Epithelial cell of alveolus of lung (primary cell): ENCODE data around the gene RNF187.

- RAMPAGE, long total RNA: no peak
- RRBS: no CpG with 5 or more reads among the region's 5 CpGs
These were observed 1.7 kb downstream of the H3-4 start for GRCh38 chr1:228423393-228423988.

GRCh38 chr1:228486968-228487471 is at the start of gene RNF187:
TSS of gene RNF187 (plus strand) at chr1:228487382.
- RAMPAGE, long total RNA: no peak
- RRBS: 2% methylated on average over 23 of the region's 50 CpGs

DNA sequence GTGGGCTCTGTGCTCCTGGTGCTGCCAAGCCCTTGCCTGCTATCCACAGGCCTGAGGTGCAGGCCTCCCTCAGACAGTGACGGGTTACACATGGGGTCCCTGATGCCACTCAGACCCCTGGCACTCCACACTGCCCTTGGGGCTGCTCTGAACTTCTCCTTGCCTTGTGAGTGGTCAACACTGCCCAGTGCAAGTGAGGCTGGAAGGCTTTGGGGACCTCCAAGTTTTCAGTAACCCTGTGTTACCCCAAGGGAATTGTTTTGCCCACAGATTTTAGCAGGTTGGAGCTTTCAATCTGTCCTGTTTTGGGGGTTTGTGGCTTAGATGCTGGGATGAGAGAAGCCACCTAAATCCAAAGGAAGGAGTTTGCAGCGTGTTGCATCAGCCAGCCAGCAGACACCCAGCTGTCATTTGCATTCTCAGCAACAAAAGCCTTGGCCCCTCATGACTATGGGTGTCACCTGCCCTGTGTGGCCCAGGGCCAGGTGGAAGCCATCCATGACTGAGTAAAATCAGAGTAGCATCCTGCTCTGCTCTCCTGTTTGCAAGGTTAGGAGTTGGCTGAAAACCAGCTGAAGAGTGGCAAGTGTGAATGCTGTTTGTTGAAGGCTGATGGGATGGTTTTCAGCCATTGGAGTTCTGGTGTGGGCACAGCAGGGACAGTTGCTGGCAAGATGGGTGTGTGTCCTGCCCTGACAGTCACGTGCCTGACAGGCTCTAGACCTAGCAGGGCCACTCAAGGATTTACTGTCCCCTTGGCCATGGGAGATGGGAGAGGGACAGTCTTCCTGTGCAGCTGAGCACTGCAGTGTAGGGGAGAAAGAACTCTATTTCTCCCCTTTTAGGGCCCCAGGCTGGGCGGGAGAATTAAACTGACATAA is 3.3 kb downstream of the RNF187 start:
- RAMPAGE, long total RNA: no peak
- RRBS: no CpG with 5 or more reads among the region's 4 CpGs

GRCh38 chr1:228722200-228722805 is 13.0 kb upstream of the RHOU start:
- RAMPAGE, long total RNA: no peak
- RRBS: no CpG with 5 or more reads among the region's 10 CpGs

DNA sequence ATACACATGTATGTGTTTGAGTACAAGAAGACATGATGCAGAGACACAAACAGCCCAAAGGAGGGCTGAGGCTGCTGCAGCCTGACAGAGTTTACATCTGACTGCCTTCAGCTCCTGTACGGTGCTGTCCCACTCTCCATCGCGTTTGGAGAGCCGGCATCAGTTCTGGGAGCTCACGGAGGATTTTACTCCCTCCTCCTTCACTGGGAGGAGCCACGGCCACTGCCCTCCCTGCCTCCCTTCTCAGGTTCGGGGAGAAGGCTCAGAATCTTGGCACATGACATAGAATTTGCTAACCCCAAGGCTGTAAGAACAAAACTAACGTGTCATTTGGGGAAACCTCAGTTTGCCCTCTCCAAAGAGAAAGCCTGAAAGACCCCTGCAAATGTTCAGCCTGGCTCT is 98.5 kb downstream of the RHOU start:
- RAMPAGE, long total RNA: no peak
- RRBS: no CpG with 5 or more reads among the region's 8 CpGs

GRCh38 chr1:228861292-228861774 is 126.1 kb downstream of the RHOU start:
- RAMPAGE, long total RNA: no peak
- RRBS: 80% methylated on average over 2 of the region's 6 CpGs

DNA sequence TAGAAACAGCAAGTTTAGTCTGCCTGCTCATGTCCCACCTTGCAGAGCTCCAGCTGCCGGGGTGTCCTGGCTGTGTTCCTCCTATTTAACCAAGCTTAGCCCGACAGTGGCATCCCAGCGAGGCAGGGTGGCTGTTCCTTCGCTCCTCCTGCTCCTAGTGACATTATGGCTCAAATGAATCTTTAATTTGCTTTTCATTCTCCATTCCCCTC is 138.0 kb downstream of the RHOU start:
- RAMPAGE, long total RNA: no peak
- RRBS: no CpG with 5 or more reads among the region's 4 CpGs

- RAMPAGE, long total RNA: no peak
- RRBS: no CpG with 5 or more reads among the region's 13 CpGs
These were observed 176.1 kb downstream of the RHOU start for GRCh38 chr1:228911190-228911899.

- RAMPAGE, long total RNA: no peak
- RRBS: no CpG with 5 or more reads among the region's 3 CpGs
These were observed 198.5 kb downstream of the RHOU start for GRCh38 chr1:228933753-228934280.

DNA sequence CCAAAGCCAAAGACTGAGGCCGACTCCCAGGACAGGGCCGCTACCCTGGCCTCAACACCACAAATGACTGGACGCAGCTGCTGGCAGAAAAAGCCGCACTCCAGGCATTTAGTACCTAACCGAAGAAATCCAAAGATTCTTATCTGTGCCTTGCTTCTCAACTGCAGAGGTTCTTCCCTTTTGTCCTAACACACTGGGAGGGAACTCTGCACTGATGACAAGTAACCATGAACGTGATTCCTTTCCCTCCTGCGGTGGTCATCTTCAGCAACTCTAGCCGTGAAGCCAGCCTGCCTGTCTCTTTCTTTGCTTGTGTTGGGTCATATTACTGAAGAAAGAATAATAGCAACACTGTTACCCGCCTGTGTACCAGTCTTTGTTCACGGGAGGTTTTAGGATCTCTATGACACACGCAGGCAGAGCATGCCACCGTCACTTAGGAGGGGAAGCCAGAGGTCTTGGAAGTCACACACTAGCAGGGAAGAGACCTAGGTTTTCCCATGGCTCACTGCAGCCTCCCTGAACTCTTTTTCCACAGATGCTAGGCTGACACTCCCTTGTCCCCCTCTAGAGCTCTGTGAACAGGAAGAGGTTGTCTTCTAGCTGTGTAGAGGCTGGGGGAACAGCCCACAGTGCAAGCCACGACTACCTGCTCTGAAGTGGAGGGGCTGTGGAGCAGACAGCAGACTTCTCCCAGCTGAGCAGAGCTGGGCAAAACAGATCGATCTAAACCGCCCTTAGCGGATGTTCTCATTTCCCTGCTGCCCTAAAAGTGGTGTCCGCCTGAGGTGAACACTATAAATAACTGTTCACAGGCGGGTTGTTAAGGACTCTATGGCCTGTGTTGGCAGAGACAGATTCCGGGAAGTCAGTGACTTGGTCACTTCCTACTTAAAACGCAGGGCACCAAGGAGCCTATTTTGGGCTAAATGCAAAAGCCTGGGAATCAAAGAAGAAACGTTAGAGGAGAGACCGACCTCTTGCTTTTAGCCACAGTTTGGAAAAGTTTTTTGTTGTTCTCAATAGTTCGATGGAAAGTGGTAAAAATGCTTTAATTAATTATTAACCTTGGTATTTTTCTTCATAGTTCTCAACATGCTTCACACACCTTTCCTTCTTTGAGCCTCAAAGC is 203.1 kb downstream of the RHOU start:
- RAMPAGE, long total RNA: no peak
- RRBS: no CpG with 5 or more reads among the region's 23 CpGs

DNA sequence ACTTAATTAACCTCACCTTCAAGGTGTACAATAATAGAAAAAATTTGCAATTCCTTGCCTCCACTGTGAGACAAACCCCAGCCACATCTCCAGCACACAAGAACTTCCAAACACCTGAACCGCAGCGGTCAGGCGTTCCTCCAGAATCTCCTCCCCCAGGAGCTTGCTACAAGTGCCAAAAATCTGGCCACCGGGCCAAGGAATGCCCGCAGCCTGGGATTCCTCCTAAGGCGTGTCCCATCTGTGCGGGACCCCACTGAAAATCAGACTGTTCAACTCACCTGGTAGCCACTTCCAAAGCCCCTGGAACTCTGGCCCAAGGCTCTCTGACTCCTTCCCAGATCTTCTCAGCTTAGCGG is 213.0 kb downstream of the RHOU start:
- RAMPAGE, long total RNA: no peak
- RRBS: no CpG with 5 or more reads among the region's 8 CpGs

- RAMPAGE, long total RNA: no peak
- RRBS: no CpG with 5 or more reads among the region's 5 CpGs
These were observed 162.0 kb upstream of the RAB4A start for GRCh38 chr1:229108925-229109264.

GRCh38 chr1:229109321-229109804 is 161.5 kb upstream of the RAB4A start:
- RAMPAGE, long total RNA: no peak
- RRBS: no CpG with 5 or more reads among the region's 7 CpGs

- RAMPAGE, long total RNA: no peak
- RRBS: no CpG with 5 or more reads among the region's 6 CpGs
These were observed 41.9 kb upstream of the RAB4A start for GRCh38 chr1:229229016-229229420.

DNA sequence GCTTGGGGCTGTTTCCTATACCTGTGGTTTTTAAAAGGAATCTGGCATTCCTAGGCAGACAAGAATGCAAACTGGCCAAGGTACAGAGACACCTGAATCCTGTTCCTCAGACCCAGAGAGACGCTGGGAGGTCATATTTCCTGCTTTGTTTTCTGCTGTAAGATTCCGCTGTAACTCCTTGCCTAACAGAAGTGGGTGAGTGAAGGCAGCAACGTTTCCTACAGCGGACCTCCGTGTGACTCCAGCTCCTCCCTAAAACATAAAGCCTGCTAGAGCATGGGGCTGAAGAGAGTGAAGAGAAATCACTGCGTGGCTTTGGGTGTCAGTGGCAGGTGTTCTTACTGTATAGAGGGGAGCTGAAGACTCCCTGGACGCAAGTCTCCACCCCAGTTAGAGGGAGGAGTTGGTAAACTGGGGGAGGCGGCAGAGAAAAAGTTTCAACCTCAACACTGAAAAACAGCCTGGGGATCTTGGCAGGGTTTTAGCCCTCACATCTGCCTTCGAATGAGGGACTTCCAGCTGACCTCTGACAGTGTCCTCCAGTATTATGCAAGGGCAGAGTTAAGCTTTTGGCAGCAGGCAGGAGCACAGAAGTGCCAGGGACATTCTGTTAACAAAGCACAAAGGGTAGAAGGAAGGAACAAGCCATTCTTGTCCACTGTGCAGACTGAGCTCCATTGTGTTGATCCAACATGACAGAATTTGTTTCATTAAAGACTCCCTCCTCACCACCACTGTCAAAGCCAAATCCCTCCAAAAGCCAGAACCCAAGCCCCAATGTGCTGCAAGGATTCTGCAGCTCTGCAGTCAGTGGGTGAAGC is 41.3 kb upstream of the RAB4A start:
- RAMPAGE, long total RNA: no peak
- RRBS: no CpG with 5 or more reads among the region's 9 CpGs

- RAMPAGE, long total RNA: no peak
- RRBS: no CpG with 5 or more reads among the region's 5 CpGs
These were observed 4.0 kb downstream of the RAB4A start for GRCh38 chr1:229274766-229275528.

DNA sequence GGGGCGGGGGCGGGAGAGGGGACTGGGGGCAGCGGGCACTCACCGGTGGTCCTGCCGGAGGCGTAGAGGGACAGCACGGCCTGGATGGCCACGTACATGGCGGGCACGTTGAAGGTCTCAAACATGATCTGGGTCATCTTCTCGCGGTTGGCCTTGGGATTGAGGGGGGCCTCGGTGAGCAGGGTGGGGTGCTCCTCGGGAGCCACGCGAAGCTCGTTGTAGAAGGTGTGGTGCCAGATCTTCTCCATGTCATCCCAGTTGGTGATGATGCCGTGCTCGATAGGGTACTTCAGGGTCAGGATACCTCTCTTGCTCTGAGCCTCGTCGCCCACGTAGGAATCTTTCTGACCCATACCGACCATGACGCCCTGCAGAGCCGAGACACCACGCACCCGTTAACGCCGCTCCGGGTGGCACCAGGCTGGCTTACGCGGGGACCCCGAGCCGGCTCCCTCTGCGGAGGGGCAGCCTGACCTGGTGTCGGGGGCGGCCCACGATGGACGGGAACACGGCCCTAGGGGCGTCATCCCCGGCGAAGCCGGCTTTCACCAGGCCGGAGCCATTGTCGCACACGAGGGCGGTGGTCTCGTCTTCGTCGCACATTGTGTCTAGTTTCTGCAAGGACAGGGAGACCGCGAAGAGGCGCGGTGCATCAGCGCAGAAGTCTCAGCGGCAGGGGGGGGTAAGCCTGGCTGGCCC is 1.2 kb downstream of the ACTA1 start:
- RAMPAGE, long total RNA: no peak
- RRBS: 7% methylated on average over 10 of the region's 57 CpGs

DNA sequence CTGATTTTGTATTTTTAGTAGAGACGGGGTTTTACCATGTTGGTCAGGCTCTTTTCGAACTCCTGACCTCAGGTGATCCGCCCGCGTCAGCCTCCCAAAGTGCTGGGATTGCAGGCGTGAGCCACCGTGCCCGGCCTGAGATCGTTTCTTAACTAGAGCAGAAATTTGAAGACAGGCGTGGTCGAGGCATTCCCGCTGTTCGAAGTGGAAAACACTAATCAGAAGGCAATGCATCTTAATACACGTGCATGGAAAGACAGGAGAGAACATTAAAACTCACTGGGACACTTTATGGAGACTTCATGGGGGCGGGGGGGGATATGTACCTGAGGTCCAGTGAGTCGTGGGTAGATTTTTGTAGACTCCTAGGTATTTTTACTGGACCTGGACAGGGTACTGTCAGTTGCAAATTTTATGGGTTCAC is 1.0 kb upstream of the ABCB10 start:
- RAMPAGE, long total RNA: no peak
- RRBS: no CpG with 5 or more reads among the region's 16 CpGs

- RAMPAGE, long total RNA: no peak
- RRBS: no CpG with 5 or more reads among the region's 11 CpGs
These were observed 23.5 kb upstream of the ABCB10 start for GRCh38 chr1:229581779-229582634.

GRCh38 chr1:229635627-229636212 is 9.7 kb downstream of the URB2 start:
- RAMPAGE, long total RNA: no peak
- RRBS: no CpG with 5 or more reads among the region's 21 CpGs